Thoracic aorta endothelial cell (primary cell): ENCODE measurements around a stretch of chr13.

- CAGE, long polyA plus RNA = no peak
These were observed 21.8 kb upstream of the CPB2 start for GRCh38 chr13:46126568-46127080.

GRCh38 chr13:46359801-46360232, 27.2 kb downstream of the RUBCNL start:
- CAGE, long polyA plus RNA = no peak

GRCh38 chr13:46385584-46386167, 1.4 kb downstream of the RUBCNL start:
- CAGE, long polyA plus RNA = no peak

GRCh38 chr13:46389337-46390606, 2.7 kb upstream of the RUBCNL start:
- CAGE, long polyA plus RNA = no peak

DNA sequence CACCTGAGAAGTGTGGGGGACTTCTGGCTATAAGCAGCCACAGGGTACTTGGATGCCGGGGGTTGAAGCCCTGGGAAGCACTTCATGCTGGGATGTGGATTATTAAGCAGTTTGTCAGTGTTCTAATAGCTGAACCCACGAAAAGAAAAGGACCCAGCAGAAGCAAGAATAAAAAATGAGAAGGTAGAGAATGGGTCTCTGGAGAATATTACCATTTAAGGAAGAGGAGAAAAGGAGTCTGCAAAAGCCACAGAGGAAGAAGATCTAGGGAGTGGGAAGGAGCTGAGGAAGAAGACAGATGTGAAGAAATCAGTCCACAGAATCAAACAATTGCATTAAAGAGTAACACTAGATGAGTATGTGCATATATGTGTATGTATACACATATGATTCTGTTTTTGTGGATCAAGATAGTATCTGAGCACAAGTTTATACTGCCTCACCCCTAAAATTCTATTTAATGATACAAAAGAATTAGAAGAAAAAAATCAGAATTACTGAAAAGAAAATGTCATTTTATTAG, 18.4 kb downstream of the HTR2A start:
- CAGE, long polyA plus RNA = no peak

GRCh38 chr13:47215661-47216093, 318.8 kb upstream of the HTR2A start:
- CAGE, long polyA plus RNA = no peak

GRCh38 chr13:47951898-47952527, 49.1 kb downstream of the SUCLA2 start:
- CAGE, long polyA plus RNA = no peak

DNA sequence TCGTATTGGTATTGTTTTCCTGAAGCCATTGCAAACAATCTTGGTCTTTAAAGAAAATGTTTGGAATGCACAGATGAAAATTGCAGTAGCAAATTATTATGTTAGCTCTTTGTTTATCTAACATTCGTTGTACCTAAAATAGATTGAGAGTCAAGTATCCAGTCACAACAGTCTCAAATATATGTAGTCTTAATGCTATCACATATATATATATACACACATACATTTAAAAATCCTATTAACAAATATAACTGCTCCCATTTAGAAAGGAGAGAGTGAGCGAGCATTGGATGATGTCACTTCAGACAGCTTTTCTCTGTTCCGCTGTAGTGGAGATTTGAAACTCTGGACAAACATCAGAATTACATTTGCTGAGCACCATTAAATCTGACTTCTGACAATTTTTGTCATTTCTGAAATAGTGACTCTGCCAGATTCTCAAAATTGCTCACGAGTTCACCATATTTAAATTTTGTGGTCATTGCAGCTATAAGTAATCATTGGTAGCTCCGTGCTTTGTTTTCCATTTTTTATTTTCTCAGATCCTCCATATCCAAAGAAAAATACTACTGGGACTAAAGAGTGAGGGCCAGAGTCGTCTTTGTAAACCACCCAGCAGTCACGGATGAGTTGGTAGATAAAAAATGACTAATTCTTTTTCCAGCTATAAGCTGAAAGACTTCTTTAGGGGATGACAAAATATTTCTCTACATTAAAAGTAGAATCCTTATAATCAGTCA, 2.0 kb downstream of the ITM2B start:
- CAGE, long polyA plus RNA = no peak

GRCh38 chr13:48394684-48395346, 18.1 kb downstream of the LPAR6 start:
- CAGE, long polyA plus RNA = no peak

GRCh38 chr13:48403972-48404422, 8.9 kb downstream of the LPAR6 start:
- CAGE, long polyA plus RNA = no peak

DNA sequence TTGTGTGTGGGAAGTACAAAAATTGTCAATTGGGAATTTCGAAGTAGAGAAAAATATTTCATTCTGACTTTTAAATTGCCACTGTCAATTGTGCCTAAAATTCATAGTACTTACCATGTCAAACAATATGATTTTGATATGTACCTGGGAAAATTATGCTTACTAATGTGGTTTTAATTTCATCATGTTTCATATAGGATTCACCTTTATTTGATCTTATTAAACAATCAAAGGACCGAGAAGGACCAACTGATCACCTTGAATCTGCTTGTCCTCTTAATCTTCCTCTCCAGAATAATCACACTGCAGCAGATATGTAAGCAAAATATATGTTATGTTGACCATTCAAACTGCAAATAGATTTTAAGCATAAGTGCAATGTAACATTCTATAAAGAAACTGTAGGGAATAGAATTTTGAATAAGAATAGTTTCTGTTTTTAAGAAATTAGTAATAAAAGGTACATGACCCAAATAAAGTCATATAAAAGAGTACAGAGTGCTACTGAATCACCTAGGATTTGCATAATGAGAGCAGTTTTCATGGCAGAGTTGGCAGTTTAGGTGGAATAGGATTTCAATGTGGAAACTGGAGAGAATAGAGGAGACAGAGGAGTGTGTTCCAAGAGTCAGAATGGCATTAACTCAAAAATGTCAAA, 40.0 kb upstream of the LPAR6 start:
- CAGE, long polyA plus RNA = no peak

DNA sequence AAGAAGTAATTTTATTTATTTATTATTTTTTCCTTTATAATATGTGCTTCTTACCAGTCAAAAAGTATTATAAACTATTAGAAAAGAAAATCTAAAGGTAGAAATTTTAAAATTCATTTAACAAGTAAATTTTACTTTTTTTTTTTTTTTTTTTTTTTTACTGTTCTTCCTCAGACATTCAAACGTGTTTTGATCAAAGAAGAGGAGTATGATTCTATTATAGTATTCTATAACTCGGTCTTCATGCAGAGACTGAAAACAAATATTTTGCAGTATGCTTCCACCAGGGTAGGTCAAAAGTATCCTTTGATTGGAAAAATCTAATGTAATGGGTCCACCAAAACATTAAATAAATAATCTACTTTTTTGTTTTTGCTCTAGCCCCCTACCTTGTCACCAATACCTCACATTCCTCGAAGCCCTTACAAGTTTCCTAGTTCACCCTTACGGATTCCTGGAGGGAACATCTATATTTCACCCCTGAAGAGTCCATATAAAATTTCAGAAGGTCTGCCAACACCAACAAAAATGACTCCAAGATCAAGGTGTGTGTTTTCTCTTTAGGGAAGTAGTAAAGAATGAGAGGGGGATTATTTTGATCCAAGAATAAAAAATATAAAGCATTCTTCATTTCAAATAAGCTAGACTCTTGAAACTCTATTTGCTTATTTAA, 52.0 kb upstream of the LPAR6 start:
- CAGE, long polyA plus RNA = no peak

DNA sequence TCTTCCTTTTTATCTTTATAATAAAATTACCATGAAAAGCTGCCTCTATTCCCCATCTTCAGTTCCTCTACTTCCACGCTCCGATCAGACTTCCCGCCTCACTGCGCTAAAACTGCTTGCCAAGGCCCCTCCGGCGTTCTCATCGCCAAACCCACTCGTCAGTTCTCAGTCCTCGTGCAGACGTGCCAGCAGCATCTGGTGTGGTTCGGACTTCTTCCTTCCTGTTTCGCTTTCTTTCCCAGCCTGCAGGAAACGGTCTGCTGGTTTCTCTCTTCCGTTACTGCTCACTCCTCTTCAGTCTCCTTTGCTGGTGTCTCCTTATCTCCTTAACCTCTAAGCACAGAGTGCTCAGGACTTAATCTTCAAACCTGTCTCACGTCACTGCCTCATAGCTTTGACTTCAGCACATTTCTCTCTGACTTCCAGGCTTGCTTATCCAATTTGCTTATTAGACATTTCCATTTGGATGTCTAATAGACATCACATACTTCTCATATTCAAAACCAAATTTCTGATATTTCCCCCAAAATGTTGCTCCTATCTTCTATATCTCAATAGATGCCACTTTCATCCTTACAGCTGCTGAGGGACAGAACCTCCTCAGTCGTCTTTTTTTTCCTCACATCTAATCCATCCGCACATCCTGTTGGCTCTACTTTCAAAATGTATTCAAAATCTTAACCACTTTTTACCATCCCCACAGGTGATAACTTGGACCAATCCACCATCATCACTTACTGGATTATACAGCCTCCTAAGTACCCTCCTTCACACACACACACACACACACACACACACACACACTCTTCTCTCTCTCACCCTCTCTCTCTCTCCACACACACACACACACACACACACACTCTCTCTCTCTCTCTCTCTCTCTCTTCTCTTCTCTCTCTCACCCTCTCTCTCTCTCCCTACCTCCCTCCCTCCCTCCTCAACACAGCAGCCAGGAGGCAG, 40.1 kb downstream of the RCBTB2 start:
- CAGE, long polyA plus RNA = no peak

DNA sequence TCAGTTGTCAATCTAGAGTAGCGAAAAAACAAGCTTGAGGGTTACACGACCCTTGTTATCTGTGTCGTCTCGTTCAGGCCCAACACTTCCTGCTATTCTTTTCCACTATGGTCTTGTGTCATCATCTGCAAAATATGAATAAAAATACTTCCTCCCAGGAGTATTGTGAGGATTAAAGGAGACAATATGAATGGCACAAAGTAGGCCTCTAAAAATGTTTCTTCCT, 40.4 kb upstream of the RCBTB2 start:
- CAGE, long polyA plus RNA = no peak

DNA sequence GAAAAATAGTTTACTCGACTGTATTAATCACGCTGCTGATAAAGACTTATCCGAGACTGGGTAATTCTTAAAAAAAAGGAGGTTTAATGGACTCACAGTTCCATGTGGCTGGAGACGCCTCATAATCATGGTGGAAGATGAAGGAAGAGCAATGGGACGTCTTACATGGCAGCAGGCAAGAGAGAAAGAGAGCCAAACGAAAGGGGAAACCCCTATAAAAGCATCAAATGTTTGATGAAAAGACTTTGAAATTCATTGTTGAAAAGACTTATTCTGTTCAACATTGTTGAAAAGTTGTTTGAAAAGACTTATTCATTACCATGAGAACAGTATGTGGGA, 47.8 kb upstream of the RCBTB2 start:
- CAGE, long polyA plus RNA = no peak

DNA sequence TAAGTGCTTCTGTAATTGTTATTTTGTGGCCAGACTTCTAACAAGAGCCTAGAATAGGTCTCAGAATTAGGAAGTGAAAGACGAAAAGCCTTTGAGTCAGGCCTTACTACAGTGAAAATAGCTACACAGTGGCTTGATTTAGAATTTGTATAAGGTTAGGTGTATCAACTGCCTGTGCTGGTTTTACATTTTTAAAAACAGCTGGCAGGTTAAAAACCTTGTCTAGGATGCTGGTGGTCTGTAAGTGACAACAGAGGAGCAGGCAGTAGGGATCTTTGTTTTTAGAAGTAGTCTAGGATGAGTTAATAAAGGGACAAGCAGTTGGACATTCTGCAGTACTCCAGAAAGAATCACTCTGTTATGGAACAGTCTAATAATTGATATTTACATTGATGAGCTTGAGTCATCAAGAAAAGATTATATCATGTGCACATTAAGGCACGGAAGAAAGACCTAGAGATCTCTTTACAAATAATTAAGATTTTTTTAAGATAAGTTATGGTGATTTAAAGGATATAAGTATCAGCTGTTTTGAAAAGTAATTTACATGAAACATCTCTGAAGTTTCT, 4.5 kb downstream of the FNDC3A start:
- CAGE, long polyA plus RNA = no peak

DNA sequence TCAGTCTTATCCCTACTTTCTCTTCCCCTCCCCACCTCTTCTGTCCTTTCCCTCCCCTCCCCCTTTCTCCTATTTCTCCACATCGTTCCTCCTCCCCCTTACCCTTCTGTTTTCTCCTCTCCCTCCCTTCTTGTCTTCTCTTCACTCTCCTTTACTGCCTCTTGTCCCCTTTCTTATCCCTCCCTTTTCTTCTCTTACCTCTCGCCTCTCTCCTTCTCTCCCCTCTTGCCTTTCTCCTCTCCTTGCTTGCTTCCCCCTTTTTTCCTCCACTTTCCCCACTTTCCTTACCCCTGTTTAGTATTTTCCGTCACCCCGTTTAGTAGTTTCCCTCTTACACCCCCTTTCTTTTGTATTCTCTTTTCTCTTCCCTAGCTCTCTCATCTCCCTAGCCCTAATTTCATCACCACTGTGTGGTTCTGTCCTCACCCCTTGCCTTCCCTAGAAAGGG, 107.1 kb upstream of the MLNR start:
- CAGE, long polyA plus RNA = no peak

DNA sequence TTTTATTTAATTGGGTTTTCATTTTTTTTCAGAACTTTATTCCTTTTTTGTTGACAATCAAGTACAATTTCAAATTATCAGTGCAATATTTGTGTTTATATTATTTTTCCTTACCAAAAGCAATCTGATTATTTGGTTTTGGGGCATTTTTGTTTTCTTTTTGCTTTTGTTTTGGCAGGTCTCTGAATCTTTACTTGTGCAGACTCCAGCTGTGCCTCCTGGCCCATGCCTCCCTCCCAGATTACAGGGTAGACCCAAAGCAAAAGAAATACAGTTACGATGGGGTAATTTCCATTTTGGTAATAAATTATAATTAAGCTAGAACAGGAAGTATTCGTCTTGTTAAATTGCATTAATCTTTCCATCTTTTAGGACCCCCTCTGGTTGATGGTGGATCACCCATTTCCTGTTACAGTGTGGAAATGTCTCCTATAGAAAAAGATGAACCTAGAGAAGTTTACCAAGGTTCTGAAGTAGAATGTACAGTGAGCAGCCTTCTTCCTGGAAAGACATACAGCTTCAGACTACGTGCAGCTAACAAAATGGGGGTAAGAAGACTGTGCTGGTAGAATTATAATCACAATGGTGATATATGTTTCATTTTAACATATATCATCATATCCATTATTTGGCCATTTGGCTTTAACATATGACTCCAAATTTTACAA, 29.2 kb upstream of the MLNR start:
- CAGE, long polyA plus RNA = no peak

- CAGE, long polyA plus RNA = no peak
These were observed 794 bp downstream of the CDADC1 start for GRCh38 chr13:49248380-49249058.

DNA sequence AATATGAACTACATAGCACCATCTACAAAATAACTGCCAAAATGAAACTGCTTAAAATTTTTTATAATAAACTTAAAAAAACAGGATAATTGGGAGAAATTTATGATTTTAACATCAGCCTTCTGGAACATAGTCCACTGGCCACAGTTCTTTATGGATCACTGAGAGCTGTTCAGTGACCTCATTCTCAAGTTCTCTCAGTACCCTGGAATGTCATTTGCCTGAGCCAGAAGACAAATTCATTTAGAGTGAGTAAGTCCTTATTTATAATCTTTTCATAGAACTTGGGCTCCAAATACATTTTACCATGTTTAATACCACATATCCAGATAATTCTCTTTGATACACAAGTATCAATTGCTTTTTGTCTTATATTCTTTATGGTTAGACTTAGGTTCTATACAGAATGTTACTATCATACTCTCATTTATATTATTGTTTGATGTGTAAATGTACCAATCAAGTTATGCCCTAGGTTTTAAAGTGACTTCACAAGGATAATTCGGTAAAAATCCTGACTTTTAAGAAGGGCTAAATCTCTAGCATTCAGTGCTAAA, 87.6 kb downstream of the CAB39L start:
- CAGE, long polyA plus RNA = no peak